Cardiac atrium fibroblast (primary cell): ENCODE results near the gene ISM1.

GRCh38 chr20:8583355-8584063 lies 451.4 kb downstream of the PLCB1 start:
- RAMPAGE, long total RNA, result no peak

DNA sequence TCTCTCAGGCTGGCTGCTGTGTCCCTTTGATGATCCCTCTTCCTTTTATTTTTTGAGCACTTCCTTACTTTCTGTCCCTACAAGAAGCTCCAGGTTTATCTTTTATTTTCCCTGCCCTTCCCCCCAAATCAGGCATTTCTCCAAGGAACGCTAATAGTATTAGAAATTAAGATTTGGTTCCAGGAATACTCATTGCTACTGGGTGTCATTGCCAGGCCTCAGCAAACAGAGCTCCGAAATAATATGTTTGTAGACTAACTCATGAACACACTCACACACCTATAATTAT lies 68.5 kb downstream of the LAMP5 start:
- RAMPAGE, long total RNA, result no peak

- RAMPAGE, long total RNA, result no peak
Observed at GRCh38 chr20:9953750-9954166, 81.0 kb upstream of the ANKEF1 start.

DNA sequence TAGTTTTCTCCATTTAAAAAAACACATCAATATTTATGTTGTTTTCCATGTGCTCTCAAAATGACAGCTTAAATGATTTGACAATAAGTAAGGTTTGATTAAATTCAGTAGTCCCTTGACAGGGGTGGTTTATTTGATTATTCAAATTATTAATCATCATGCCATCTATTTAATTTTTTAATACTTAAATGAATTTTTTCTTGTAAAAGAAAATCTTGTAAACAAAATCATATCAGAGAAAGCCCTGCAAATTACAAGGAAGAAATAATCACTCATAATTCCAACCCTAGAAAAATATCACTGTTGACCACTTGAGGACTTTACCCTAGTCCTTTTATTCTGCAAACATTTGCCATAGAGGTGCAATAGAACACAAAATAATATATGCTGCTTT lies 37.0 kb downstream of the ANKEF1 start:
- RAMPAGE, long total RNA, result no peak

- RAMPAGE, long total RNA, result no peak
Observed at GRCh38 chr20:10249900-10250358, 31.3 kb downstream of the SNAP25 start.

- RAMPAGE, long total RNA, result no peak
Observed at GRCh38 chr20:10428840-10429895, 4.9 kb downstream of the MKKS start.

DNA sequence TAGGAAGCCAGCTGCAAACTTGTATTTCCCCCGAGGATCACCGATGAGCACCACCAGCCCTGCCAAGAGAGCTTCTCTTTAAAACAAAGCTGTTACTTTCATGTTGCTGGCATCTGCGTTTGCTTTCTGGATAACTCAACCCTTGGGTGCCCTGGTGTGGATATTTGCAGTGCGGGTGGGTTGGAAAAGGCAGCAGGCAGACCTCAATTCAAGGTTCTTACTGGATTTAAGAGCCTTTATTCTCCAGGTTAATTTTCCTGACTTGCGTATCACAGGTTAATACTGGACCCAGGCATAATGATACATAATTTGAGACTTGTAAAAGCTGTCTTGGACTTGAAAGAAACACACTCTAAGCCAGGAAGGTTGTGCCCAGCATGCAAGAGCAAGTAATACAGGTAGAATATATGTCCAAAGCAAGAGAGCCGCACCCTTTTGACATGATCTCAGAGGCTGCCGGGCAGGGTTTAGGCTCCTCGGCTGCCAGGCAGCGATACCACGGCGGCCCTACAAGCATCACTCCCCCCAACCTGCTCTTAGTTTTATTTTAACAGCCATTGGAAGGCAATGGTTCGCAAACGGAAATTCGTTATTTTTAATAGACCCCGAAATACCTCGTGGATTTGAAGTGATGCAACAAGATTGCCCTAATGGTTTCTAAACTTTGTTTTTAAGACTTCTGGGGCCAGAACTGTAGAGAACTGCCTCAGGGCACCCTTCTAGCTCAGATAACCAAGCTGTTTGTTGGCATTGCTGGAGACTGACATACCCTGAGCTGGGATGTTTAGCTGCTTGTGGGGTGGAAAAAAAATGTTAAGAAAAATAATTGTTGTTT lies 39.2 kb downstream of the JAG1 start:
- RAMPAGE, long total RNA, result no peak

DNA sequence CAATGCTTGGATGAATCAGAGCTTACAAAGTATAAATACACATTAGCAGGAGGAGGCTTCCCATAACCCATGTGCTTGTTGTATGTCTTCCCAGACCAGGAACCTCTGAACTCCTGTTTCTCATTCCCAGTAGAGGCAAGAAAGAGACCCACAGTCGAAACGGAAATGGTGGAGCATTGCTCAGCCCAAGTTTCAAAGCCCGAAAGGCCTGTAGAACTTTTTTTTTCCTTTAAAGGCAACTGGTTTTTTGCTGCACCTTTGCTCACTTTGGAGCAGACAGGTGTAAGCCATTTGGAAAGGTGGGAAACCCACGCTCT lies 38.6 kb downstream of the JAG1 start:
- RAMPAGE, long total RNA, result no peak

DNA sequence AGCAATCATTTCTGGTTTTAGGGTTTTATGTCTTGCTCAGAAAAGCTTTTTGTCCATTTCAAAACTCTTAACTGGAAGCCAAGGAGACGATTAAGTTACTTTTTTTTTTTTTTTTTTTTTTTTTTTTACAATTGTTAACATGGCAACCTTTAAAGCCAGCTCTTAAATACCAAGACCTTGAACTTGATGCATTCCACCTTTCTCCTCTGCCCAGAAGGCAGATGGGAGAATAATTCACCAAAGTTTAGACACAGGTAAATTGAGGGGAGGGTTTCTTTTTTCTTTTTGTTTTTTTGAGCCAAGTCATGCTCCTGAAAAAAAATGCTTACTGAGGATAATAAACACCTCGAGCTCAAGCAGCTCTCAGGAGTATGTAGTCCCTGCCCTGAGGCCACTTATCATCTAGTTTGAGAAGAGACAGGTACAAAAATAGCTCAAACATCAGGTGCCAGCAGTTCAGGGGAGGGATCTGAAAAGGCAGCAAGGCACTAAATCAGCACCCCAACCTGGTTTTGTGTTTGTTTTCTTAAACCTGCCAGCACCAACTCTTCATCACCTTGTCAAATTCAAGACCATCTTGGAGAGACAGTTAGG lies 14.2 kb downstream of the JAG1 start:
- RAMPAGE, long total RNA, result no peak

DNA sequence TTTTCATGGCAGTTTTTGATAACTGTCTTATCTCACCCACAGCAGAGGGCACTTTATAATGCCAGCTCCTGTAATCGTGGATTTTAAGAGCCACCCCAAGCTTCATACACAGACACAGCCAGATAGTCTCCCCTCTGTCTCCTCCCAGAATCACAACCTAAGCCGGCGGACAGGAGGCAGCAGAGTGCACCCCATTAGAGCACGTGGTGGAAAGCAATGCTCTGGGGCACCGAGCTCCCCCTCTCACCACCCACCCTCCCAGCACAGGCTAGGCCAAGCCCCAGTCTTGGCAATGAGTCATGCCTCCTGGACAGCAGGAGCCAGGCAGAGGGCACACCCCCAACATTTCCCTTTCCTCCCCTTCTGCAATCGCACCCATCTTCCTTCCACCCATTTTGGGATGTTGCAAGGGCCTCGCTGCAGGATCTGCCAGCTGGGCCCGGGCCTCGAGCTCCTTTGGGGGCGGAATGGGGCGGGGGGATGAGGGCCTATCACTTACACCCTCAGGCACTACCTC lies 2.4 kb downstream of the JAG1 start:
- RAMPAGE, long total RNA, result no peak

- RAMPAGE, long total RNA, result no peak
Observed at GRCh38 chr20:10746823-10747588, 73.2 kb upstream of the JAG1 start.

GRCh38 chr20:10767096-10767326 lies 93.2 kb upstream of the JAG1 start:
- RAMPAGE, long total RNA, result no peak

GRCh38 chr20:12753716-12754455 lies 254.9 kb upstream of the SPTLC3 start:
- RAMPAGE, long total RNA, result no peak

DNA sequence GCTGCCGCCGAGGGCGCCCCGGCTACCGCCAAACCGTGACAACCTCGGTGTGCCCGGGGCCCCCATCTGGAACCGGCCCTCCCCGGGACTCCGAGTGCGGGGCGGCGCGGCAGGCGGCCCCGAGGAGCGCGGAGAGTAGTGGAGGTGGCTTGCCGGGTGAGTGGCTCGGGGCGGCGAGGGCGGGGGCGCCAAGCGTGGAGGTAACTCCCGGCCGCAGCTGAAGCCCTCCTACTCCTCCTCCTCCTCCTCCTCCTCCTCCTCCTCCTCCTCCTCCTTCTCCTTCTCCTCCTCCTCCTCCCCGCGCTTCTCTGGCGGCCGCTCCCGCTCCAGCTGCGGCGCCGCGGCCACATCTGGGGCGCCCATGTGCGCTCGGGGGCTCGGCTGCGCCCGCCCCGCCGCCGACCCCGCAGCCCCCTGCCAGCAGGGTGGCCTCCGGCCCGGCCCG lies at the start of gene ISM1:
TSS of gene ISM1 (plus strand) at position 286 of the 445 bp plus-strand sequence.
- RAMPAGE, long total RNA, result no peak

- RAMPAGE, long total RNA, result no peak
Observed at GRCh38 chr20:13222581-13222980, 1.5 kb downstream of the ISM1 start.

DNA sequence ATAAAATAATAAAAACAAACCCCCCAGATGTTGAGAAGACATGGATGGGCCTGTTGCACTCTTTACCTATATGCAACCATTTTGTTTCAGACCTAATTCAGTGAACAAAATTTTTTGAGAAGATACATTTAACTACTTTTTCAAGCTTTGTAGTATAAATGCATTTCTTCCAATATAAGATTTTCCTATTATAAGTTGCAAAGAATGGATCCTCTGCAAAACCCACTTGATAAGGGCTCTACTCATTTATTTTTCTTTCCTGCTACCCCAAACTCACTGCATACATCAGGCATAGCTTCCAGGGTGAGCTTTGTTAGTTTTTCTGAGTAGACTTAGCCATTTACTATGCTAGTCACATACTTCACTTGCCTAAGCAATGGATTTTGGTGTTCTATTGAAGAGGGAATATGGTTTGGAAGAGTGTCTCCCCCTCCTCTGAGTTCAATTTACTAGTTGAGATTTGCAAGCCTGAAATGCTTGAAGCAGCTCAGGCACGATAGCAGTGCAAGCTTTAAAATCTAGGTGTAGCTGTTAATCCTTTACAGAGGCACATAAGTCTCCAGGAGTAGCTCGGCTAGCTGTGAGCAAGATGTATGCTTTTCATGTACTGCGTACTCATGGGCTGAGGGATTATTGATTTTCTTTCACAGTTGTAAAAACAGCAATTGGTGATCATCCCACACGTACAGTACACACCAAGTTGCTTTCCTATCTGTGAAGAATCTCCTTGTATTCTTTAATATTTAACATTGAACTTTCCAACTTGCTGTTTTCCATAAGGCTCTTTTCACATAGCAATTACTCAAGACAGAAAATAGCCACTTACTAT lies 841 bp downstream of the FLRT3 start:
- RAMPAGE, long total RNA, result no peak

GRCh38 chr20:14712236-14712490 lies 374.8 kb upstream of the FLRT3 start:
- RAMPAGE, long total RNA, result no peak

DNA sequence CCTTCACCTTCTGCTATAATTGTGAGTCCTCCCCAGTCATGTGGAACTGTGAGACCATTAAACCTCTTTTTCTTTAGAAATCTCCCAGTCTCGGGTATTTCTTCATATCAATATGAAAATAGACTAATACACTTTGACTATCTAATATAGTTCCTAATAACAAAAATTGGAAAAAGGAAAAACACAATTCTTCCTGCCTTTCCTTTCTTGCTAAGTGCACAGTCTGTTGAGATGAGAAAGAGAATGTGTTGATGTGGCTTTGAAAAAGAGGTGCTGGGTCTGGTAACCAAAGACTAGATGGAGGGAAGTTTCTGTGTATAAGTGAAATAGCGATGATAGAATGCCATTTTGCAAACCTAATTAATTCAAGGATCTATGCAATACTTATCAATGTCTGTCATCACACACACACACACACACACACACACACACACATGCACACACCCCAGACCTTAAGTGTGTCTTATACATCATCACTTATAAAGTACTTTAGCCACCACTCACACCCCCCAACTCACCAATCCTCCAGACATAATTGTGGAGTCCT lies 957.9 kb upstream of the FLRT3 start:
- RAMPAGE, long total RNA, result no peak

- RAMPAGE, long total RNA, result no peak
Observed at GRCh38 chr20:16760328-16760894, 12.3 kb downstream of the OTOR start.

- RAMPAGE, long total RNA, result no peak
Observed at GRCh38 chr20:17567918-17568804, 1.7 kb upstream of the DSTN start.